ENCODE data around the gene SULF2.

GRCh38 chr20:46355529-46356428, 8.4 kb downstream of the SLC35C2 start:
- PRO-cap = no peak

DNA sequence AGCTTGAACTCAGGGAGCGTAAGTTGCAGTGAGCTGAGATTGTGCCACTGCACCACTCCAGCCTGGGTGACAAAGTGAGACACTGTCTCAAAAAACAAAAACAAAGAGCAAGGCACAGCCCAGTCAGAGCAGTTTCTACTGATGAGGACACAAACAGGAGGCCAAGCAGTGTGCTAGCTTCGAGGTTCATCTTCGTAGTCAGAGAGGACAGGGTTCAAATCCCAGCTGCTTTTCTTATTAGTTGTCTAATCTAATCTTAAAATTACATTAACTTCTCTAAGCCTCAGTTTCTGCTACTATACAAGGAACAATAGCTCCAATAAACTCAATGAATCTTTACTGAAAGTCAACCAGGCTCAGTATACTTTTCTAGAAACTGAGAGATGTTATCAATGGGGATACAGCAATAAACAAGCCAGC, 1.5 kb downstream of the TP53RK start:
- PRO-cap = no peak

DNA sequence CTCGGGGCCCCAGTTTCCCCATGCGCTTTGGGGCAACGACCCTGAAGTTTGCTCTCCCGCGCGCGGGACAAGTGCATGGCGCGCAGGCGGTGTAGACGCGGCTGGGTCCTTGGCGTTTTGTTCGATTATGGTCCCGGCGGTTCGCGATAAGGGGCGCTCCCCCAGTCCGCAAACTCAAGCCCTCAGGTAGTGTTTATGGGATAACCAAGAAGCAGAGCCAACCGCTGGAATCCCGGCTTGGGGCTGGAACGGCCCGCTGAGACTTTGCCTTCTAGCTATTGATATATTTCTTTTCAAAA, 519 bp downstream of the EYA2 start:
- PRO-cap = no peak

GRCh38 chr20:47210270-47211451, 145.8 kb downstream of the ZMYND8 start:
- PRO-cap = no peak

DNA sequence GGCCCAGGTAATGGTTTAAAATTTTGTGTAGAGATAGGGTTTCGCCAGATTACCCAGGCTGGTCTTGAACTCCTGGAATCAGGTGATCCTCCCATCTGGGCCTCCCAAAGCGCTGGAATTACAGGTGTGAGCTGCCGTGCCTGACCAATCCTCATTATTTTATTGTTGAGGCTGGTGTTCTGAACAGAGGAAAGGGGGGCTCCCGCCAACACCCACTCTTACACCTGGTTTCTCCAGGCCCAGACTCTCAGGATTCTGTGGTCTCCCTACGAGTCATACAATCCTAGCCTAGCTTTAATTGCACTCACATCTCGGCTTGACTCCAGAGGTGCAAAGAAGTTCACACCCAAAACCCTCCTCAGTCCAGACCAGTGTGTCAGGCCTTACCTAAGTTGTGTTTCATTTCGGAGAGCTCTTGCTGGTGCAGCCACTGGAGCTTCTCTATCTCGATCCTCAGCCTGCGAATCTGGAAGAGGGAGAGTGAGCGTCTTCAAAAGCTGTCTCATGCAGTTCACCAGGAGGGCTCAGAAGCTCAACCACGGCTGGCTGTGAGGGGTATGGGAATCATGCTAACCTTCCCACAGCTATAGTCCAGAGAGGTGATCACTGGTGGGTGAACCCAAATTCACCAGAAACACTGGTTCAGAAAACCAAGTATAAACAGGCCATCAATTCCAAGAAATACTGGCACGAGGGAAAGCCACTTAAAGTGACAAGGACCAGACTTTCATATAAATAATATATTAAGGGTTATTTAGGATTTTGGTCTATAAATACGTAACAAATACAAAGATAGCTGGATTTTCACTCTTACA, 129.5 kb downstream of the ZMYND8 start:
- PRO-cap = no peak

DNA sequence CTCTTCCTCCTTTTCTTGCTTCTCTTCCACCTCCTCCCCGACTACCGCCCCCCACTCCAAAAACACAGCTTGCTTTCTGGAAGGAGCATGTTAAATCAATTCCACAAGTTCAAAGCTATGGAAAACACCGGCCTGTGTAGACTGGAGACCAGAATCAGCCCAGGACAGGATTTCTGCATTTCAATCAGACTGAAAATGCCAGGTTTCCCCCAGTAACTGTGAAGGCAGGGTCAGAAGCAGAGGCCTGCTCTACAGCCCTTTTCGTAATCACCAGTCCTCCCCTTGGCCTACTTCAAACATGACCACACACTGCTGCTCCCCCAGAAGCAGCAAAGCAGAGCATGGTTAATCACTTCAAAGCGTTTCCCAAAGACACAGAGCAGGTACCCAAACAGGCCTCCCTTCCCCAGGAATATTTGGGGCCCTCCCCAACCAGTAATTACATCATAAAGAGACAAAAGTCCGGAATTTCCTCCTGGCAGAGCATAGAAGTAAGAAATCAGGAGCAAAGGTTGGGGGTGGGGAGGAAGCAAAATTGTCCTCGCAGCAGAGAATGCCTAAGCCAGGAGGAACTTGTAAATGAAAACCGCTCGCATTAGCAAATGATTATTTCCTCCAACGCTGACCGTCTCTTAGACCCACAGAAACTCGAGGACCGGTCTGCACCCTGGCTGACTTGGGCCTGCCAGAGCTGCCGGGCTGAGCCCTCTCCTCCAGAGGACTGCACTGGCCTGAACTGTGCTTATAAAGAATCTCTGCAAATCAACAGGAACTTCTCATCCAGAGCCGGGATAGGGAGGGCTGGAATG, 38.3 kb downstream of the ZMYND8 start:
- PRO-cap = unidirectional peak, plus-strand start at position 273 of the sequence; bidirectional peak, plus-strand start at position 565 of the sequence, minus-strand start at position 414 of the sequence; bidirectional peak, plus-strand start at position 643 of the sequence, minus-strand start at position 719 of the sequence

GRCh38 chr20:47321131-47321894, 35.2 kb downstream of the ZMYND8 start:
- PRO-cap = bidirectional peak, plus-strand start at chr20:47321299, minus-strand start at chr20:47321209

DNA sequence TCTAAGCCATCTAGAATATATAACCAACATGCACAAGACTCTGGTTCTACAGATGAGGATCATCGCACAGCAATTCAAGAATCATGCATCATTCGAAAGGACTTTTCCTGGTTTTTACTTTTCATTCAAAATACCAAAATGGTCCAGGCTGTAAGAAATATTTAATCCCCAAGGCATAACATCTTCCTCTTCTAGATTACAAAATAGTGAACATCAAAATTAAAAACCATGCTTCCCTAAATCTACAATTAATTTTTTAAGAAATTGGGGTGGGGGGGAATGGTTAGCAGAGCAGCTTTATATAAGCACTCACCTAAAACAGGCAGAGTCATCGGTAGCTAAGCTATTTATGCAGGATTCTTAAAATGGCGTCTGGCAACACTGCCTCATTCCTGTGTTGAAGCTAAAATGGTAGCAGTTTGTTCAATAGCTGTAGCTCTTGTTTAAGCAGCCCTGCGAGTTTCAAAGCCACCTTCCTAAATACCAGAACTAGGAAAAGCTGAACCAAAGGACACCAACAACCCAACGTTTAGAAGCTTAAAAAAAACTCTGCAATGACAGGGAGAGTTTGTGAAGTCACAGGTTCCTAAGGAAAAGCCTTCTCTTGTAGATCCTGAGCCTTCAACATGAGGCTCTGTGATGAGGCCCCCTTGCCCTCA, 5.0 kb downstream of the ZMYND8 start:
- PRO-cap = no peak

DNA sequence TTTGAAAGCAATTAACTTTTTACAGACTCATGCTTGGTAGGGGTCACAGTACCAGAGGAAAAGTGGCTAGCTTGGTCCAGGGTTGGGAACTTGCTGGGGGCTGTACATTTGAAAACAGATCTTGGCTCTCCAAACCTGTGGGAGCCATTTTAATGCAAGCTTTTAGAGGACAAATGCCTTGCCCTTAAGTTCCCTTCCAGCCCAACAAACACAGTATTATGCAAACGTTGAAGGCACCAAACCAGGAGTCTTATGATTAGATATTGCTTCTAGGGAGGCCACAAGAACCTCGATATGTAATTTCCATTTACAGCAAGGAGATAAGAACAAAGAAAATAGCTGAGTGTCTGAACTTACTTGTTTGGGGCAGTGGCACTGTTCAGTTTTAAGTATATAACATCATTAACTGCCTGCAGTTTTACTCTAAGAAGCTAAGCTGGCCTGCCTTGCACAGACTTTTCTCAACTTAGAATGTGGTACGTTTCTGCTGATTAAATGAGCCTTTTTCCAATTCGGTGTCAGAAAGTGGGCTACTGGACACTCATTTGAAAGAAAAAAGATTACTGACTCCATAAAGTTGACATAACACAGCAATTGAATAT, 2.3 kb downstream of the ZMYND8 start:
- PRO-cap = no peak

DNA sequence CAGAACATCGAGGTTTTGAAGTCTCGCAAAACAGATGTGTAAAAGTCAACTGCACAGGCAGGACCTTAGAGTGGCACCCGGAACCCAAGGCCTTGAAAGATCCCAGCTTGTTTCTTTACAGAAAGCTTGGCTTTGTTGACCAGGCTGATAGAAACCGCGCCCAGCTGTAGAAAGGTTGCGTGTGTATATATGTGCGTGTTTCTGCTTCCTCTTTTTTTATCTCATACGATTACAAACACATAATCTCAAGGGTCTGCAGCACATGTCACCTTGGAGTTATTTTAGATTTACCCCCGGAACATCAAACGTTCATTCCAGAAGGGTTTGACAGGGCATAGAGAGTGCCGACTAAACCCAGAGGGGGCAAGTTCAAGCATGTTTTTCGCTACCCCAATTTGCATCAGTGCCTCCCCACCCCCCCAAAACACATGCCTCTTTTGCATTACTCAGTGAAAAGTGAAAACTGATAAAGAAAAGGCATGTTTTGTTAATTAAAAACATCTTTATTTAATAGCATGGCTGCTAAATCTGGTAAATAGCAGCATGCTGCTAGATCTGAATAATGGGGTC, 33.3 kb upstream of the NCOA3 start:
- PRO-cap = no peak

DNA sequence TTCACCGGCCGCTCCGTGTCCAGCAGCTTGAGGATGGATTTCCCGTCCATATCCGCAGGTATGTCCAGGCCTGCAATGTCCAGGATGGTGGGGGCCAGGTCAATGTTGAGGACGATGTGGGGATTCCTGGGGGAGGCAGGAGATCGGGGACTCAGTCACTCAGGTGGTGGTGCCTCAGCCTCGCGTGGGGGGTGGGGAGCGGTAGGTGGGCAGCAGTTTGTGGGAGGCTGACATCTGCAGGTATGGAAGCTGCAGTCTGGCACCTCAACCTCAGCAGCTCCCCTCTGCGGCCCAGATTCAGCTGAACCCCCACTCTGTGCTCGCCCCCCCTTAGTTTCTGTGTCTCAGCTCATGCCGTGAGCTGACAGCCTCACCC, 106.6 kb downstream of the SULF2 start:
- PRO-cap = no peak

- PRO-cap = no peak
Measured at GRCh38 chr20:47725418-47725798, 59.9 kb downstream of the SULF2 start.

GRCh38 chr20:47742689-47742888, 42.7 kb downstream of the SULF2 start:
- PRO-cap = no peak

- PRO-cap = bidirectional peak, plus-strand start at chr20:47785055, minus-strand start at chr20:47784813; bidirectional peak, plus-strand start at chr20:47785183, minus-strand start at chr20:47785189; bidirectional peak, plus-strand start at chr20:47785618, minus-strand start at chr20:47785486
Measured at GRCh38 chr20:47784955-47785837, at the start of gene SULF2. Gene SULF2 (minus strand): TSS chr20:47785481.

DNA sequence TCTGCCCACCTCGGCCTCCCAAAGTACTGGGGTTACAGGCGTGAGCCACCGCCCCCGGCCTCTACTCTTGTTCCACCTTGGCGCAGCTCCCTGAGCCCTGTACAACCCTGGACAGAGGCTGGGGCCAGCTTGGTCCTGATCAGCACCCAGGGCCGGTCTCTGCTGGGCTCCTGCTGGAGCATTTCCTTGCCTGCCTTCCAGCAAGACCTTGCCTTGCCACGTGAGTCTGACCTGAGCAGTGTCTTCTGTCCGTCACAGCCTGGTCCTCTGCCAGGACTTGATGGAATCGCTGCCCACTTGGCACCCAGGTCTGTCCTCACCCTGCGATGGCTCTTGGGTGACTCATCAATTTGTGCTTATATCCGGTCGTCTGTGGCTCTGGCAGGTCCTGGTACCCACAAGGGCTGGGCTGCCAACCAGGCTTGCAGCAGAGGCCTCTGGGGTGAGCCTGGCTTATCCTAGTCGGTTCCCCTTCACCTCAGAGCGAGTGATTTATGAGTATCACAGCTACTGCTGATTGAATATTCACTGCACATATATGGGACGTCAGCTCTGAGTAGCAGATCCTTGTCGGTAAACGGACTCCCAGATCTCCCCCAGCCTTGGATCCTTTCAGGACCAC, 10.0 kb upstream of the SULF2 start:
- PRO-cap = no peak

DNA sequence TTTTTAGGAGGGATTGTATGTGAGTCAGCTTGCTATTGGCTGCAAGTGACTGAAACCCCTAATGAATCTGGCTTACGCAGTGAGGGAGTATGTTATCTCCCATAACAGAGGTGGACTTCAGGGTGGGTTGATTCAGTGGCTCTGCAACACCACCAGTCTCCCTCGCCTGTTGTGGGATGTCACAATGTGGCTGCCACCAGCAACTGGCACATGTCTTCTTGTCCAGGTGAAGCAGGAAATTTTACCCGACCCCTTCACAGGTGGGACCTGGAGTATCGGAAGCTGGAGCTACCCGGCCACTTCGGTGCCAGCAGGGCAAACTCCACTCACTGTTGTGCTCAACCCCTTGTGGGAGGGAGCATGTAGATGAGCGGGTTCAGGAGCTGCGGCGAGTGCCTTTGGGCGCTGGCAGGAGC, 20.5 kb upstream of the SULF2 start:
- PRO-cap = unidirectional peak, plus-strand start at position 239 of the sequence

DNA sequence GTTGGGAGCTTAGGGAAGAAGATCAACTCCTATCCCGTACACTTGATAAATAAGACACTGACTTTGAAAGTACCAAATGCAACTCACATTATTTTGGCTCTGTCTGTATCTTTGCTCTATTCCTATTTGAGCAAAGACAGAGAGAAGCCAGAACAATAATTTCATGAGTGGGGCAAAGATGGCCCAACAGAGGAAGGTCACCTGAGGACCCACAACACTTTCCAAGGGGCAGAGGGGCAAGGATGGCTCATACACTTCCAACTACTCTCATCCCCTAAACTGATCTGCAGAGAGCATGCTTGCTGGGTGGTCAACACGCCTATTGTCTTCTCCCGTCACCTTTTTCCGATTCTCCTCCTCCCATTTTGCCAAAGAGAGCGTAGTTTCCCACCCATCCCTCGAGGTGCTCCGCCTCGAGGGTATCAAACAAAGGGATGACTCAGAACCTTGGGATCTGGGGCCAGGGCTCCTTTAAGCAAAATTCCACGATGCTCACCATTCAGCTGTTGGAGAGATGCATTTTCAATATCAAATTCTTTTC, 507.4 kb upstream of the SULF2 start:
- PRO-cap = no peak

DNA sequence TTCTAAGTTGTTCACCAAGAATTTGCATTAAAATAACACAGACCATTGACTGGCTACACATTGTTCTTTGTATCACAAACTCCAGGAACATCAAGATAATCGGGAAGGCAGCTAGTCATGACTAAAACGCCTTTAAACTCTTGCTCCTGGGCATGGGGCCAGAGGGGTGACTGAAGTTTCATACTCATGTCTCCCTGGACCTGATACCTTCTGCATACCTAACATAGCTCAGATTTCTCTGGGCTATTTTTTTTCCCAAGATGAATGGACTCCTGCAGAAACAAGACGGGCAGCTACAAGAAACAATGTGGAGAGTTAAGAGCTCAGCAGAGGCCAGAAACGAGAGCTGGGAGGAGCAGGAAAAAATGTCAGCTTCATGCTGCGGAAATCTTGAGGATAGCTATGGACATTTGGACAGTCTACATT, 289.4 kb downstream of the PREX1 start:
- PRO-cap = no peak

GRCh38 chr20:48656906-48657446, 170.8 kb downstream of the PREX1 start:
- PRO-cap = no peak

GRCh38 chr20:48730982-48731343, 96.8 kb downstream of the PREX1 start:
- PRO-cap = no peak

Data from rectum (tissue), 1 donor.